ENCODE data around the gene KRAS.

GRCh38 chr12:22624647-22624896 lies 399 bp upstream of the ETNK1 start:
- RRBS, result no CpG with 5 or more reads among the region's 9 CpGs

GRCh38 chr12:23585667-23586367 lies 363.7 kb downstream of the SOX5 start:
- RRBS, result no CpG with 5 or more reads among the region's 13 CpGs

DNA sequence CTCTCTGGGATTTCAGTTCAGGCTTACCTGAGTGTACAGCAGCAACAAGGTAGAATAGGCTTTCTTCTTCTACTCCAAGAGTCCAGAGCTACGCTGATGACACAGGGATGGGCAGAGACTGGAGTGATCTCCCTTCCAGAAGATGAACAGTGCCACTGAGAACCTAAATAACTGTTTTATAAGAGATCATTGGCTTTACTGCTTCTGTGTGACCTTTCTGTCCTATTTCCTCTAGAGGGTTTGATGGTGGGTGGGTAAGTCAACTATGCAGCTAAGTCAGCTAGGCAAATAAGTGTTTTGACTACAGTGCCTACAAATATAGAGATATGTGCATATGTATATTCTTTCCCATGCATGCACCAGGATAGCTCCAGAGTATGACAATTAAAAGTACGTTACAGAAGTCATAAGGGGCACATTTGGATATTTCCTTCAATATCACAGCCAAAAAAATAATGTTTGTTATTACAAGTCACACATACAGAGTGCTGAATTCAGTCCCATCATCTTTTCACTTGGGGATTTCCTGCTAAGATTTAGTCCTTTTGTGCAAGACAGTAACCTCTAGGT lies 412.4 kb upstream of the SOX5 start:
- RRBS, result no CpG with 5 or more reads among the region's 2 CpGs

DNA sequence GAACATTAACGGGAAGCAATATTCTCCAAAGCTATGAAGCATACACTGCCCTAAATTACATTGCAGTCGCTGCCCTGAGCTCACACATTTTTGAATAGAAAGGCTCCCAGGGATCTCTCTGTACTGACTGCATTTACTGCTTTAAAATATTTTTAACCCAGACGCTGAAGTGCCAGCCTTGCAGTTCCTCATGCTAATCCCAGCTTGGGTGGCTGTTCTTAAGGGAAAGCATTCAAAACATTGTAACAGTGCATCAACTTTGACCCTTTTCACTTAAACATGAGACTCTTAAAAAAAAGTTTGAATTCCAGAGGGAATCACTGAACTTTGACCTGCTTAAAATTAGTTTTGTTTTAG lies 410.9 kb downstream of the BCAT1 start:
- RRBS, result no CpG with 5 or more reads among the region's 3 CpGs

GRCh38 chr12:24812805-24813549 lies 135.9 kb downstream of the BCAT1 start:
- RRBS, result no CpG with 5 or more reads among the region's 1 CpG

DNA sequence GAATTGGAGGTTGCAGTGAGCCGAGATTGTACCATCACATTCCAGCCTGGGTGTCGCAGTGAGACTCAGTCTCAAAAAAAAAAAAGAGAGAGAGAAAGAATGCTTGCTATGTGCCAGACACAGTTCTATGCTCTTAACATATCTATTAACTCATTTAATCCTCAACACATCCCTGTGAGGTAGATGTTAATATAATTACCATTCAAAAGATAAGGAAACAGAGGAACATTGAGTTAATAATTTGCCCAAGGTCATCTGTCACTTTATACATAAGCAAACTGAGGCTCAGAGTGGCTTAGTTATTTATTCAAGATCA lies 12.5 kb downstream of the IRAG2 start:
- RRBS, result no CpG with 5 or more reads among the region's 2 CpGs

GRCh38 chr12:25242855-25243642 lies 7.7 kb downstream of the KRAS start:
- RRBS, result no CpG with 5 or more reads among the region's 6 CpGs

DNA sequence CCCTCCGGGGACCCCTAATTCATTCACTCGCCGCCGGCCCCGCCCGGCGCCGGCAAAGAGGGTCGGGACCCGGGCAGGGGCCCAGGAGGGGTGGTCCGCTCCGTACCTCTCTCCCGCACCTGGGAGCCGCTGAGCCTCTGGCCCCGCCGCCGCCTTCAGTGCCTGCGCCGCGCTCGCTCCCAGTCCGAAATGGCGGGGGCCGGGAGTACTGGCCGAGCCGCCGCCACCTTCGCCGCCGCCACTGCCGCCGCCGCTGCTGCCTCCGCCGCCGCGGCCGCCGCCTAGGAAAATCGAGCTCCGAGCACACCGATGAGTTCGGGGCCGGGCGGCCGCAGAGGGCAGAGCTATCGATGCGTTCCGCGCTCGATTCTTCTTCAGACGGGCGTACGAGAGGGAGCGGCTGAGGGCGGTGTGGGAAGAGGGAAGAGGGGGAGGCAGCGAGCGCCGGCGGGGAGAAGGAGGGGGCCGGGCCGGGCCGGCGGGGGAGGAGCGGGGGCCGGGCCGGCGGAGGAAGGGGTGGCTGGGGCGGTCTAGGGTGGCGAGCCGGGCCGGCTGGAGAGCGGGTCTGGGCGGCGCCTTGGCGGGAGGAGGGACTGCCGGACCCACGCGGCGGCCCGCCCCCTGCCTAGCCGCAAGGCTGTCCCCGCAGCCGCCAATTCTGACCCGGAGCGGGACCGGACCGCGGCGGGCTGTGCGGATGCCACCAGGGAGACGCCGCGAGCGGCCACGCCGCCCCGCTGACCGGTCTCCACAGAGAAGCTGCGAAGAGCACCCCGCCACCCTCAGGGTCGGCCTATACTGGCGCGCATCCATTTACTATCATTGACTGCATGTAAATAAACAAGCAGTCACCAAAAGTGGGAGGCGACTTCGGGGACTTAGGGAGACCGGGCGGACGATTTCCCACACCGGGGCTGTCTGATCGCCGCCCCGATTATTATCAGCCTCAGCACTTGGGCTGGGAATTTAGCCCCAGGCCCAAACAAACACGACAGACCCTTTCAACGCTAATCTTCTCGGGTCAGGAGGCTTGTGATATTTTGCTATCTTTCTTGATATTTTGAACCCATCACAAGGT lies at the start of gene KRAS:
Gene KRAS (minus strand): TSS at position 285 of the 1,078 bp plus-strand sequence.
- RRBS, result 2% methylated on average over 32 of the region's 116 CpGs

- RRBS, result no CpG with 5 or more reads among the region's 2 CpGs
These were observed 71.9 kb upstream of the KRAS start for GRCh38 chr12:25322655-25323024.

- RRBS, result no CpG with 5 or more reads among the region's 6 CpGs
These were observed 126.6 kb upstream of the KRAS start for GRCh38 chr12:25377334-25377812.

GRCh38 chr12:25959056-25960022 lies 857 bp downstream of the RASSF8 start:
- RRBS, result 1% methylated on average over 15 of the region's 62 CpGs

DNA sequence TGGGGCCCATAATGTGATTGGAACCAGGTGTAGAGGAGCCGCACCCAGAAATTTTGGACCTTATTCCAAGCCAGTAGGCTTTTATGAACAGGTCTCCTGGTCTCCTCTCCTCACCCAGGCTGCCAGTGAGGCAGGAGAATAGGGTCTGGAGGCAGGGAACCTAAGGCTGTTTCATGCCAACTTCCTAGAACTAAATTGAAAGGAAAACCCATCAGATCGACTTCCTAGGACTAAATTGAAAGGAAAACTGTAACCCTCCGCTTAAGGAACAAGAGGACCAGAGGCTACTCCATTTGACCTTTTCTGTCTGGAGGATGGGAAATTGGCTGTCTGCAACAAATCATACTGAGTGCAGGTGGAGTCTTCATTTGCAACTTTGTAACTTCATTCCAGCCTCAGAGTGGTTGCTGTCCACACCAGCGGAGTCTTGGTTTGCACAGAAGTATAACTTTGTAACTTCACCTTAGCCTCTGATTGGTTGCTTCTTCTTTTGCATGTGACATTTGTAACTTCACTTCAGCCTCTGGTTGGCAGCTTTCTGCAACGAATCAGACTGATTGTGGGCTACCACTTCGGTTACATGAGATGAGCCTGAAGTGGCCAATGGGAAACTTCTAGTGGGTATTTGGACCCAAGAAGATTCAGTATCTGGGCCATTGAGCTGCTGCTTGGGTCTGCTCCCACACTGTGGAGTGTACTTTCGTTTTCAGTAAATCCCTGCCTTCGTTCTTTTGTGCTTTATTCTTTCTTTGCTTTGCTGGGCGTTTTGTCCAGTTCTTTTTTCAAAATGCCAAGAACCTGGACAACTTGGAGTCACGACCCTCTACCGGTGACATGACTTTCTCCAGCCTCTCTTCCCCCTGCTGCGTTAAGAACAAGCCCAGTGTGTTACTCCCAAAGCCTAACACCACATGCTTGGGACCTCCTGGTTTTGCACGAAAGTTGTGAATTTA lies 17.8 kb downstream of the RASSF8 start:
- RRBS, result no CpG with 5 or more reads among the region's 13 CpGs

- RRBS, result no CpG with 5 or more reads among the region's 12 CpGs
These were observed 15.6 kb downstream of the BHLHE41 start for GRCh38 chr12:26109029-26109878.

DNA sequence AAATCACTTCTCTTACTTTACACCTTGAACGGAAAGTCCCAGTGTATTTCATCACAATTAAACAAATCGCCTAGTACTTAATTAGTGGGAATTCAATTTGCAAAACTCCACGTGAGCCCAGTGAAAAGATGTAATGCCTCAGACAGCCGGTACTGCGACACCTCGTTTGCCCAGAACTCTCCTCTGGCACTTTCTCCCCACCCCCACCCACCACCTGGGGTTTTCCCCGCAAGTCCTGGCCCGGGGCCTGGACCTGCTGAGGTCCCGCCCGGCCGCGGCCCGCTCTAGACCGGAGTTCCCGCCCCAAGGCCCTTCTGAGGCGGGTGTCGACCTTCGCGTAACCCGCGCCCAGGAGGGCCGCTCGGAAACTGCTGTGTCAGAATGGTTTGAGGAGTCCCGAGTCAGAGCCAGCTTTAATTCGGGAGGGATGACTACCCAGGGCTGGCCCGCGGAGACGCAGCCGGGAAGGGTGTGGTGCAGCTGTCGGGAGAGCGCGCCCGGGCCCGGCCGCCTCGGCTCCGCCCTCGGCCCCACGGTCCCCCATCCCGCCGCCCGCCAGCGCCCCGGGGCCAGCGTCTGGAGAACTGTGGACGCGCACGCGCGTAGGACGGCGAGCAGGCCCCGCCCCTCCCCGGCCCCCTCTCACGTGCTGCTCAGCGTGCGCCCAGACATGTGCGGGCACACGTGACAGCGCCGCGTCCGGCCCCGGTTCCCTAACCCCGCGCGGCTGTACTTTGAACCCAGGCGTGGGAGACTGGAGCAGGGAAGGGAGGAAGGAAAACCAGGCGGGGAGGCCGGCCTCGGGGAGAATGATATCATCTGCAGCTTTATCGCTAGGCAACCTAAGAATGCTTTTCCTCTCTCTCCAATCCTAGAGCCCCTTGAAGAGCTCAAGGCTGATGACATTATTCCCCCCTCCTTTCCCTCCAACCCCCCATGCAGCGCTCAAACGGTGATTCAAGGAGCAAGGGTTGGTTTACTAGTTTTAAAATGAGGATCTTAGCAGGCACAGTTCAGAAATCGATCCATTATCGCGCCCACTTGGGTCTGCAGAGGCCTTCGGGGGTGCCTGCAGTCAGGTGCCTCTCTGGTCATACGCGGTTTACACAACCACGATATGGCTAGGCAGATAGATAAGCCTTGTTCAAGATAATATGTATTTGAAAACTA lies 10.6 kb downstream of the BHLHE41 start:
- RRBS, result under 1% methylated on average over 39 of the region's 81 CpGs

GRCh38 chr12:26125776-26126306 lies 1.0 kb upstream of the BHLHE41 start:
- RRBS, result 1% methylated on average over 13 of the region's 43 CpGs

DNA sequence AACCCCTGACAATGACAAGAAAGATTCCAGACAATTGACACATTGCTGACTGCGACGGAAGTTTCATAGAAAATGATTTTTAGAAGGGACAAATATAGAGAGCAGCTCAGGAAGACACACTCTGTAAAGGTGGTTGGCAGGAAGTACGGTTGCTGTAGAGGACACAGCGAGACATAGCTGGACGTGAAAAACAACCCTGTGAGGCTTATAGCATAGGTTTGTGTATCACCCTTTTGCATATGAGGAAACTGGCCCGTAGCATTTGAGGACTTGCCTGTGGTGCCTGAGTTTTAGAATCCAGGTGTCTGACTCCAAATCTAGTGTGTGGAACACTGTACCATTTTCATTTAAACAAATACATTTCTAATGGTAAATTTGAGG lies 31.8 kb upstream of the BHLHE41 start:
- RRBS, result no CpG with 5 or more reads among the region's 6 CpGs

GRCh38 chr12:26158333-26158865 lies 33.6 kb upstream of the BHLHE41 start:
- RRBS, result no CpG with 5 or more reads among the region's 3 CpGs

DNA sequence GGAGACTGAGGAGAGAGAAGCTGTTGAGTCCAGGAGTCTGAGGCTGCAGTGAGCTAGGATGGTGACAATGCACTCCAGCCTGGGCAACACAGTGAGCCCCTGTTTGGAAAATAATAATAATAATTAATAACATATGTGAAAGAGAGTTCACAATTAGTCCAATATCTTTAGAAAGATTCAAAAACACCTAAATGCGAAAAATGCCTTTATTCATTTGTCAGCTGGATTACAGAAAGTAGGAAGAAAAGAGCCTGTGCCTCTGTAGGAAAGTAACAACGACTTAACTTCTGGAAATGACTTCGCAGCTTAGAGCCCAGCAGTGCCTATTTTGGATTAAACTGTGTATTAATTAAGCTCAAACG lies 508 bp upstream of the SSPN start:
- RRBS, result no CpG with 5 or more reads among the region's 4 CpGs

GRCh38 chr12:26233092-26234195 lies 38.1 kb downstream of the SSPN start:
- RRBS, result no CpG with 5 or more reads among the region's 13 CpGs

GRCh38 chr12:26240228-26240780 lies 44.9 kb downstream of the SSPN start:
- RRBS, result no CpG with 5 or more reads among the region's 1 CpG

Measured in retinal pigment epithelial cell (primary cell).